Thoracic aorta endothelial cell (primary cell): ENCODE measurements around a stretch of chr3.

GRCh38 chr3:5123199-5123865 lies 1.2 kb downstream of the ARL8B start:
- CAGE, long polyA plus RNA, result no peak

GRCh38 chr3:5138606-5139027 lies 16.5 kb downstream of the ARL8B start:
- CAGE, long polyA plus RNA, result no peak

DNA sequence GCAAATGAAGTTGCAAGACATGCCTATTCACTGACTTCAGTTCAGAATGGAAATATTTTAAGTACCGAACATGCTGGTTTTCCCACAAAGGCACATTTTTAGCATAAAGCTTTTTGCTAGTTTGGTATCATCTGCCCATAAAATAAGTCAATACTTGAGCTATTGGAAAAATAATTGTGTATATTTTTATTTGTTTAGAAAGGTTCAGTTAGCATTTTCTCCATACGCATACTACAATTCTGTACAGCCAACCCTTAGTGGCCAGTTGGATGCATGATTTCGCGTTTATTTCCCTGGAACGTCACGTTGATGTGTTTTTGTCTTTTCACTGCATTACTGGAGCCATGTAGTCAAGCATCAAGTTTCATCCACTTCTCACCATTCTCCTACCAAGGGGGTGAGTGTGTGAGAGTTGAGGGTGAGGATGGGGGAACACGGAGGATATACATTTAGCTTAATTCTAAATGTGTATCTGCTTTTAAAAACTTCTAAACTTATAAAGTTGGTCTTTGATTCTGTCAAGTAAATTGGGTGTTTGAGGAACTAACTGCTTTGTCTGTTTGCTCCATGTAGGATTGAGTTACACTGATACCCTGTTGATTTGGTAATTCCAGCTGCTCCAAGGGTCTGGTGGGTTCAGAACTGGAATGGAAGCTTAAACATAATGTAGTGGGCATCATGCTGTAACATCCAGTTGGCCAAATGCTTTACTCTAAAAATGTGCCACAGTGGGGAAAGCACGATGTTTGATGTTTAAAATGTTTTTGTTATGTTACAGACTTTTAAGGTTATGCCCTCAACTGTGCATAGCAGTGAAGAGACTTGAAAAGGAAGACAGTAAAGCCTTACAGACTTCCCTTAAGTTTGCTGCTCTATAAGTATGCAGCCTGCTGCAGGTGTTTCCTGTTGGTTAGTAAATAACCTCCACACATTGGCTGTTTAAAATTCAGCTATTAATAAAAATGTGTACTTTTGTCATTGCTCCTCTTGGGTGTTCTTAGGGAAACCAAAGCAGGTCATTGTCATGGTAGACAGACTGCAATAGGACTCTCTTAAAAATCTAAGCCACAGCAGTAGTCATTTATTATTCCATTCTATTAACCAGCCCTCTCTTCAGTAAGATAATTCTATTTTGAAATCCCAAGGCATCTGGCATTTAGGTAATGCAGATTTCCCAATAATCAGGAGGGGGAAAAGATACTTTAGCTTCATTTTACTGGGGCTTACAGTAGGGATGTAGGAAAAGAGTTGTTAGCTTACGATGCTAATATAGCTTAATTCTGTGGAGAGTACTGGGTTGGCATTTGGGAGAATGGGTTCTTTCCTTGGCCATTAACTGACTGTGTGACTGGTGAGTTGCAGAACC lies 6.0 kb upstream of the EDEM1 start:
- CAGE, long polyA plus RNA, result no peak

GRCh38 chr3:5204792-5205456 lies 17.4 kb downstream of the EDEM1 start:
- CAGE, long polyA plus RNA, result no peak

DNA sequence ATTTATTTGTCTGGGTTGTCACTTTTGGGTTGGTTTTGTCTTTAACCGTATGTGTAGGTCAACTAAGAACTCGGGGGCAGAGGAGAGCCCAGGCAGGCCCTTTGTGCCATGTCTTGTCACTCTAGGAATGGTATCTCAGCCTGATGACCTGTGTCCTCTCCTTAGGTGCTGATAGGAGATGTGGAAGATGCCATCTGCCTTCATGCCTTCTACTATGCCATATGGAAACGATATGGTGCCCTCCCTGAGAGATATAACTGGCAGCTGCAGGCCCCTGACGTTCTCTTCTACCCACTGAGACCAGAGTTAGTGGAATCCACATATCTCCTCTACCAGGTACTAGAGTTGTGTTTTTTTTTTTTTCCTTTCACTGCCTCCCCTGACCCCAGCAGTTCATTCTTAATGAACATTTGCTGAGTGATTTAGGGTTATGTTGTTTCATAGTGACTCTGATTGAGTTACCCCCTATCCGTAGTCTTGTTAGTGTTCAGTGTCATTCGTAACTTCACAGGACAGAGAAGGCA lies 20.5 kb downstream of the EDEM1 start:
- CAGE, long polyA plus RNA, result no peak

DNA sequence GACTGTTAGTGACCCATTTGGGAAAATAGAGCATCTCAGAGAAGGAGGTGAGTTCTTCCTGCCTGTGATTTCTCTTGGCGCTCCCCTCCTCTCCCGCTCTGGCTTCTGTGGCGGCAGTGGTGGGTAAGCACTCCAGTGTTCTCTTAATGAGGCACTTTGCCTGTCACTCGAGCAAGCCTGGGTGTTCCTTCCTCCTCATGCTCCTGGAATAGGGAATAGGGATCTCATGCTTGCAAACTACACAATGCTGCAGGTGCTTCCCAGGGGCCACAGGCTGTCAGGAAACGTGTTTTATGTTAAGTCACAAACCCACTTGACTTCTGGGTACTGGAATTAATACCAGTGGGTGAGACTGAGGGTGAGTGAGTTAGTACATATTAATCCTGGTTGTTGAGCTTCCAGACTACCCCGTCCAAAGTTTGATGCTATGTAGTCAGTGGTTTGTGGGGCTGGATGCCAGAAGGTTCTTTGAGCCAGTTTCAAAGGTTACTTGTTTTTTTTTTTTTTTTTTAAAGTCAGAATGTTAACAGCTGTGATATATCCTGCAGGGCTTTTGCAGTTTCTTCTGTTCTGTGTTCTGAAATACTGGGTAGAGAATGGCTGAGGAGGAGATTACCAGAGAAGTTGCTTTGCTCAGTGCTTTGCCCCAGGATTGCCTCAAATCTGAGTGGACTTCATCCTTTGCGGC lies 30.5 kb downstream of the EDEM1 start:
- CAGE, long polyA plus RNA, result no peak

DNA sequence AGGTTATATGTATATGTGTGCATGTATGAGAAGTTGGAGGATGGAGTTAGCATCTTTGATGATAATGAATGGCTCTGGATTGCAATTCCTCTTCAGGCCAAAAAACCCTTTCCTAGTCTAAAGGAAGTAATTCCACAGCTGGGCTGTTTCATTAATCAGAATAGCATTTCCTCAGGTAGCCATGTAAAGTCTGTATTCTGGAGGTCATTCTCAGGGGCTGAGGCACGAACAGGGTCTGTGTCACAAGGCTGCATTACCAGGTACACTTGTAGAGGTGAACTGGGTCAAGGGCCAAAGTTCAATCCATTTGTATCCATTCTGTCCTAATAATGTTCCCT lies 785.8 kb downstream of the GRM7 start:
- CAGE, long polyA plus RNA, result no peak

- CAGE, long polyA plus RNA, result no peak
Measured at GRCh38 chr3:8443584-8444222, 57.9 kb upstream of the LMCD1 start.

- CAGE, long polyA plus RNA, result no peak
Measured at GRCh38 chr3:8710380-8710525, 23.3 kb upstream of the CAV3 start.

GRCh38 chr3:9248094-9248543 lies 1.3 kb downstream of the SRGAP3 start:
- CAGE, long polyA plus RNA, result no peak

DNA sequence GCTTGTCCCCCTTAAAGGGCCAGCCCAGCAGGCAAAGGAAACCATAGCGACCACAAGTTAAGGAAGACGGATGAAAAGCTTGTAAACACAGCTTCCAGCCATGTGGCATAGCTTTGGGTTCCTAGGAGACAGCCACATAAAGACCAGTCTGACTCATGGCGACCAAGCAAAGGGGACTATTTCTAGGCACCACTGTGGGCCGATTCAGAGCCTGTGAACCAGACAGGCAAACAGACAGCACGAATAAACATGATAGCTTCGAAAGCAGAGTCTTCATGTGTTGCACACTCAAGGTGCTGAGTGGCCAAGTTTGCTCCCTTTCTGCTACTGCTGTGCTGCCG lies 30.6 kb upstream of the SRGAP3 start:
- CAGE, long polyA plus RNA, result no peak

DNA sequence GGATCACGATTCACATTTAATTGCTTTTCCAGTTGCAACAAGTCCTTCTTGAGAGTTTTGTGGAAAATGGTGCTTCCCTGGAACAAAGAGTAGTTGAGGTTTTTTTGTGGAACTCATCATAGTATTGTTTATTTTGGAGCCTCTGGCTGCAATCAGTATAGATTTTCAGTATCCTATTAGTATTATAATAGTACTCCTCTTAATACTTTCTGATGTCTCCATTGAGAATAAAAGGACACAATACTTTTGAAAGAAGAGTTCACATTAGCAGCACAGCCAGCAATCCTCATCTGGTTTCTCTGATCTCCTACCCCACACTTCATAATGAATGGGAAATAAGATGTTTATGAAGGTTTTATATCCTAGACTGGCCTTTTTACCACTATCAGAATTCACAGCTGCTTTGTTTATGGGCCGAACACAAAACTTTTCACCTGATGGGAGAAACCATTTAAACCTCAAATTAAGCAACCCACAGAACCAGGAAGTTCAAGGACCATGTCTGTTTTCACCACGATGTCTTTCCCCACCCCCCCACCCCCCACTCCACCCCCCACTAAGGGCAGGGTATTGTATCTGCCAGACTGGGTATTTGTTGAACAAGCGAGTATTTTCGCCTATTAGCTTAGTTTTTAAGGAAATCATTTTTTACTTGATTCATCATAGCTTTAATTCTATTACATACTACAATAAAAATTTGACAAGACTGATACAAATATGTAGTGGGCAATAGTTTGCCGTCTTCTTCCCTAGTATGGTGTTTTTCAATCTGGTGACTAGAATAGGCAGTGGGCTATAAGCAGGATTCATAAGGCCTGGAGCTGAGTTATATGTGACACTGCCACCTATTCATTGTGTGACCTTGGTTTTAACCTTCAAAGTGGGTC lies 11.3 kb upstream of the SETD5 start:
- CAGE, long polyA plus RNA, result no peak

DNA sequence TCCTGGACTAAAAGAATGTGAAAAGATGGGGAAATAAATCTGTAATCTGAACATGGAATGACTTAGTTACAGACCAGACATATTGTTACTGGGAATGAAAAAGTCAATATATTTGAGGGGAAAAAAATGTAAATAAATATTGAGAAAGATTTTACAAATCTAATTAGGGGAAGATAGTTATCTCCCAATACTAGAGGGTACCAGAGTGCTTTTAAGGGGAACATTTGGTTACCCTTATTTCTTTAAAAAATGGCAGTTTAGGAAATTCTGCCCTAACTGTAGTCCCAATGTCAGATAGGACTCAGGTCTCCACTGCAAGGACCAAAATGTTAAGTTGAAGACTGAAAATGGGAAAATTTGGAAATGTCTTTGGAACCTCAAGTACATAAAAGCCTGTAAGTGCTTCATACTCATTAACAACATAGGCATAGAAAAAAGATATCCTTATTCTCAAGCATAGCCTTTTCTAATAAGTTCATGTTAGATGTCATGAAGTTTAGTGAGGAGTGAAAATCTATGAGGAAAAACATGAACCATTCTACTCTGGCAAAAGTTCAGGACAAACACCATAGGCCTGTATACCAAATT lies 10.6 kb upstream of the SETD5 start:
- CAGE, long polyA plus RNA, result no peak

DNA sequence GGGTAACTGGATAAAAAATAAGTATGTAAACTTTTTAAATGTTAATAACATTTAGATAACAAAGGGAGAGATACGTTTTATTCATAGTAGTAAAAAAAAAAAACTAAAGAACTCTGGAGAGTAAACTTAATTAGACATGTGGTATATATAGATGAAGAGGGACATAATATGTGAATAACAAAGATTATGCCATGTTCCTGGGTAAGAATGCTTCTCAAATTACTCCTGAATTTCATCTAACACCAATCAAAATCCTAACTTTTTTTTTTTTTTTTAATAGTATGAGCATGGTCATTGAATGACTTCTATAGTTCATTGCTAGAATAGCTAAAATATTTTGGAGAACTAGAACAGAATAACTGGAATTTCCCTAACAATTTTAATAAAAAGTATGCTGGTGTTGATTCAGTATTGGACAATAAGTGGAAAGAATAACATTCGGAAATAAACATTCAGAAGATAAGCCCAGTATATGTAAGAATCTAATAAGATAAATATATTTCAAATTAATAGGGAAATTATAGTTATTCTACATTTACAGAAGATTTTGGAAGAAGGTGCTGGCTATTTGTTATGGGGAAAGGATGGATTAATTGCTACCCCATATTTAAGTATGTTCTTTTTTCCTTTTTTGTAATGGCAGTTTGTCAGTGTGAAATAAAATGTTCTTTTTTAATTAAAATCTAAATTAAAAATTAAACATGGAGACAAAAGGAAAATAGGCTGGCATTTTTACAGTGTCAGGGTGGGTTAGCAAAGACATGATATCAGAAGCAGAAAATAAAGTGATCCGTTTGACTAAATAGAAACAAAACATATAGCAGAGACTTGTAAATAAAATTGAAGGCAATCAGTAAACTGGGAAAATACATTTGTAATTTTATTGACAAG lies 63.0 kb downstream of the SETD5 start:
- CAGE, long polyA plus RNA, result no peak

- CAGE, long polyA plus RNA, result no peak
Measured at GRCh38 chr3:9476758-9477302, 76.8 kb downstream of the LHFPL4 start.

DNA sequence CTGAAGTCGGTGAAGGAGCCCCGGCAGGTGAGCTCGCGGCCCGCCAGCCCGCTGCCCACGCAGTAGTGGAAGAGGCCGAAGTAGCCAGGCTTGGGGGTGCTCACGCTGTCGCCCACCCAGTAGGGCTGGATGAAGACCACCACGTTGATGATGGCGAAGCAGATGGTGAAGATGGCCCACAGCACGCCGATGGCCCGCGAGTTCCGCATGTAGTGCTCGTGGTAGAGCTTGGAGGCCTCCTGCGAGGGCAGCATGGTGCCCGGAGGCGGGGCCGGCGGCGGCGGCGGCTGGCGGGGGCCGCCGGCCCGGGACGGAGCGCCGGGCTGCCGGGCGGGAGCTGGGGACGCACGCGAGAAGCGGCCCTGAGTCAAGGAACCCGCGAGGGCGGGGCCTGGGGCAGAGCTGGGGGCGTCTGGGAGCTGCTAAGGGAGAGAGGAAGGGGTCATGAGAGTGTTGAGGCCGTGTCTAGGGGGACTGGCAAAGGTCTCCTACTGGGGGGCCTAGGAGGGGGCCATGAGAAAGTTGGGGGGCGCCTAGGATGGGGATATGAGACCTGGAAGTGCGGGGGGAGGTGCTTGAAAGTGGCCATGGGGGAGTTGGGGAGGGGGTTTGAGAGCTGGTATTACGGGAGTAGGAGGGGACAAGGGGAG lies 1.1 kb downstream of the LHFPL4 start:
- CAGE, long polyA plus RNA, result no peak

DNA sequence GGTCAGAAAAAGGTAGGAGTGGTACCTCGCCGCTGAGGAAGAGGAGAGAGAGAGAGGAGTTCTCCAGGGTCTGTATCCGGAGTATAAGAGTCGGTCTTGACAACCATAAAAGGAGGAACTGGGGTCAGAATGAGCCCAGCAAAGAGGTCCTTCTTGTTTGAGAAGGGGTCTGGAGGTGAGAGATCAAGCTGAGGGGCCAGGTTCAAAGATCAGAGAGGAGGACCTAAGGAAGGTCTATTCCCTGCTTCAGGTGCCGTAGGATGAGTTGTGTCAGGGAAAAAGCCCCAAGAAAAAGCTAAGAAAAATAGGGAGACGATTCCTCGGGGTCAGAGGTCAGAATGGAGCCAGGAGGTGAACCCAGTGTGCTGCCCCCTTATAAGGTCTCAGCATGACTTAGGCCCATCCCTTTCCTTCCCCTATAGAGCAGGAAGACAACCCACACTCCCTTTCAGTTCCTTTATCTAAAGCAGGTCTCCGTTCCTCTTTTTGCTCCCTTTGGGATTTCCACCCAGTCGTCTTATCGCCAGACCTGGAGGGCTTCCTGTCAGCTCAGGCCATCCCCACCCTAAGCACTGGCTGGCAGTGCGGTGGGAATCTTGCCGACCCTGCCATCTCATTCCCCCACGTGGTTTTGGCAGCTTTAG lies 633 bp downstream of the MTMR14 start:
- CAGE, long polyA plus RNA, result no peak

GRCh38 chr3:9653492-9654272 lies 4.4 kb downstream of the MTMR14 start:
- CAGE, long polyA plus RNA, result no peak

DNA sequence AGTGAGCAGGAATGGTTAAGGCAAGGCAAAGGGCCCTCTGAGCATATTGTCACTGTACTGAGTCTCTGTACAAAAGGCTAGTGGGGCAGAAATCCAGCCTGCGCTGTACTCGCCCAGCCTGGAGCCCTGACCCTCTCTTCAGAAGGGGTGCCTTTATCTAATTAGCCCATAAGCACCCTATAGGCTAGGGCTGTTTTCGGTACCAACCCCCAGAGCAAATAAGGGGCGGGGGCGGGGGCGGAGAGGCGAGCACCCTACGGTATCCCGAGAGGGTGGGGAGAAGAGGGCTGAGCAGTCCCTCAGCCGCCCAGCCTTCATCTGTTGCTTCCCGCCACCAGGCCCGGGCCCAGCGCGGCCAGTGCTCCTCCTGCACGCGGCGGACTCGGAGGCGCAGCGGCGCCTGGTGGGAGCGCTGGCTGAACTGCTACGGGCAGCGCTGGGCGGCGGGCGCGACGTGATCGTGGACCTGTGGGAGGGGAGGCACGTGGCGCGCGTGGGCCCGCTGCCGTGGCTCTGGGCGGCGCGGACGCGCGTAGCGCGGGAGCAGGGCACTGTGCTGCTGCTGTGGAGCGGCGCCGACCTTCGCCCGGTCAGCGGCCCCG lies 1.9 kb upstream of the IL17RC start:
- CAGE, long polyA plus RNA, result no peak

- CAGE, long polyA plus RNA, result no peak
Measured at GRCh38 chr3:9933231-9933752, 342 bp upstream of the CRELD1 start.